Epidermal melanocyte (primary cell): ENCODE data around the genes SLC25A3, ARL1 and SPIC.

DNA sequence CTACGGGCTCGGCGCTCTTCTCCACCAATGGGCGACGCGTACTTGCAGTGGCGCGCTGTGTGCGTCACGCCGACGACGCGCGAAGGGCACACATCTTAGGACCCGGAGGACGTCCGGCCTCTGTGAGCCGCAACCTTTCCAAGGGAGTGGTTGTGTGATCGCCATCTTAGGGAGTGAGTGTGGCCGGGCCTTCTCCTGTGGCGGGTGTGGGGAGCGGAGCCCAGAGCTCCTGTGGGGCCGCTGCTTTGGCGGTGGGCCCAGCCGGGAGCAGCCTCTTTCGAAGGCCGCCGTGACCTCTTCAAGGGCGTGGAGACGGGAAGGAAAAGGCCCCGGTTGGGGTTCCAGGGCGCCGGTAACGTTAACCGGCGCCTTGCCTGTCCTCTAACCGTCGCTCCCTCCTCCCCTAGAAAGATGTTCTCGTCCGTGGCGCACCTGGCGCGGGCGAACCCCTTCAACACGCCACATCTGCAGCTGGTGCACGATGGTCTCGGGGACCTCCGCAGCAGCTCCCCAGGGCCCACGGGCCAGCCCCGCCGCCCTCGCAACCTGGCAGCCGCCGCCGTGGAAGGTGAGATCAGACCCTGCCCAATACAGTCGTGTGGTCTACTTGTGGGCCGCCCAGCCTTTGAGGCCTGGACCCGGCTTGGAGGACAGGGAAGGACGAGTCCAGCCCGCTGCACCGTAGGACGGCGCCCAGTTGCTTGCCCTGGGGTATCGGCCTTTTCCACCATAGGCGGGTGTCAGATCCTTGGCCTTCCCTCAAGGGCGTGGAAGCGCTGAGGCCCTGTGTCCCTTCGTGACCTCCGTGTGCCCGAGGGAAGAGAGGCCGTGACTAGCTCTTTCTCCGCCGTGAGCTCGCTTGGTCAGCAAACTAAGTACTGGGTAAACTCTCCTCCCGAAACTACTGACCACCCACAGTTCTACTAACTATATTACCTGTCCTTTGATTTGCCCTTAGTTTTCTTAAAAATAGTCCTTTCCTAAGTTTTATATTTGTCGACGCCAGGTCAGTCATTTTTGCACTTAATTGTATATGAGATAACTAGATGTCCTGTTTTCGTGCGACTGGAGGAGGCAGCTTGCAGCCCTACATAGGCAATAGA lies at the start of gene SLC25A3:
Gene SLC25A3 (plus strand): TSS at position 119 of the 1,103 bp plus-strand sequence.
- RRBS, result 2% methylated on average over 15 of the region's 80 CpGs

GRCh38 chr12:98643822-98644669 lies 542 bp downstream of the IKBIP start:
- RRBS, result 4% methylated on average over 10 of the region's 48 CpGs

- RRBS, result no CpG with 5 or more reads among the region's 7 CpGs
Measured at GRCh38 chr12:98645863-98646262, 773 bp downstream of the APAF1 start.

- RRBS, result no CpG with 5 or more reads among the region's 15 CpGs
Measured at GRCh38 chr12:99079798-99080215, 434.7 kb downstream of the APAF1 start.

- RRBS, result no CpG with 5 or more reads among the region's 10 CpGs
Measured at GRCh38 chr12:100167002-100167861, 24.6 kb upstream of the BLTP3B start.

GRCh38 chr12:100197753-100198207 lies 2.8 kb upstream of the ACTR6 start:
- RRBS, result no CpG with 5 or more reads among the region's 11 CpGs

GRCh38 chr12:100229171-100229719 lies 28.6 kb downstream of the ACTR6 start:
- RRBS, result no CpG with 5 or more reads among the region's 10 CpGs

DNA sequence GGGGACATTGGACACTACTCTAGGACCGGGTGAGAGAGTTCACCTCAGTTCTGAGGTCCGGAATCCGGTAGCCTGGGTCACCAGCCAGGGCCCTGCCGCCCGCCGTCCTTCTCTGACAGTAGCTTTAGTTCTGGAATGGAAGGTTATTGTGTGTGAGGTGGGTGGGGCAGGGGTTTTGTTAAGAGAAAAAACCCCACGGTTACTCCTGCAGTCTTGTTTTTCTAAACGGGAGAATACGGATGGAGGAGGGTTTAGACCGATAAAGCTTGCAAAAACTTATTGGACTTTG lies 731 bp downstream of the SCYL2 start:
- RRBS, result 14% methylated on average over 1 of the region's 10 CpGs

DNA sequence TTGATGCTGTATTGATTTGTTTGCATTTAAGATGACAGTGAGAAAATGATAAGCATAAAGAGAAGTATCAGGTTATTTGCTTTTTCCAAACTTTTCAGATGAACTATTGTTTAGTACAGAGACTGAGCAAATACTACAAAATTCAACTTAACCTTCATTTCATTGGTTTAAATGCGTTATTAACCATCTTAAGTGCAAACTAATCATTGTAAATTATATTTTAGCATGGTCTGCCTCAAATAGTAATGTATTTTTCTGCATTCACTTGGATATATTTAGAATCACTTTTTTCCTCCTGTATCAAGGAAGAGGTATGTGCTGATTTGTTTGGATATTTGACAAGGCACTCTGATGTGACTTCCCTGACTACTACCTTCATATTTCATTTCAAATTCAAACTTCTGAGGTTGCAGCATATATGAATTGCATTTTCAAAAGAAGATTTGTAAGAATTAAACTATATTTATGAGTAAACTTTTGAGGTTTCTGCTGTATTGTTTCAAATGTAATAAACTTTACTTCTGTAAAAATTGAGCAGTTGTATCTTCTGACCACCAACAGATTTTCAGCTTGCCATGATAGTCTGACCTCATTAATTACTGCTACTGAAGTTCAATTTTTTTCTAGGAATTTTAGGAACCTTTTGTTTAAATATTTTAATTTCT lies 17.1 kb upstream of the SLC17A8 start:
- RRBS, result no CpG with 5 or more reads among the region's 1 CpG

DNA sequence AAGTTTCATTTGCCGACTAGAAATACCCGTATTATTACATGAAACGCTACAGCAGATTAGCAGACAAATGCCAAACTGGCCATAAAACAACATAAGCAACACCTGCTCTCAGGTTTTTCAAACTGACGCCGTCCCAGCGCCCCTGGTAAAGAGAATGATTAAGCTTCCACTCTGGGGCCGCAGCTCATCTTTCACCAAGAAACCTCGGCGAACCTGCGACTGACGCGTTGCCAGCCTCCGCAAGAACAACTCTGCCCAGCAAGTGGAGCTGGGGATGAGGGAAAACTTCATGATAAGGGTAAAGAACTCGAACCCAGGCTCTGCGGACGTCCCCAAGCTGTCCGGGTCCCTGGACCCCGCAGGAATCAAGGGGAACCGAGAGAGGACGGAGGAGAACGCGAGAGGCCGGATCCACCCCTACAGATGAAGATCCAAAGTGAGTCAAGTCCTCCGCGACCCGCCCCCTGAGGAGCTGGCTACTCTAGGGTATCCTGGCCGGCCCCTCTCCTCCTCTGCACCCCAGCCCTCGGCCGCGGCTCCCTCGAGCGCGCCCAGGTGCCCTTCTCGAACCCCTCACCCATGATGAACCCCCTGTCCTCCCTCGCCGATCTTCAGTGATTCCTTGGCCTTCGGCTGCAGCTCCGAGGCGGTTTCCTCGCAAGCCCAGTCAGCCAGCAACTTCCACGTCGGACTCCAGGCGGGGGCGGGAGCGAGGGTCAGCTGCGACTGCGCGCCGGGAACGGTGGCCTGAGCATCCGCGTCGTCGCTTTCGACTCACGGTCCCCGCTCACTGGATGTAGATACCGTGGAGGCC lies at the start of gene ARL1:
Gene ARL1 (minus strand): TSS at position 708 of the 814 bp plus-strand sequence.
- RRBS, result 4% methylated on average over 5 of the region's 58 CpGs

- RRBS, result no CpG with 5 or more reads among the region's 6 CpGs
Measured at GRCh38 chr12:101474992-101475681, at the start of gene SPIC. Gene SPIC (plus strand): TSS chr12:101475336.

DNA sequence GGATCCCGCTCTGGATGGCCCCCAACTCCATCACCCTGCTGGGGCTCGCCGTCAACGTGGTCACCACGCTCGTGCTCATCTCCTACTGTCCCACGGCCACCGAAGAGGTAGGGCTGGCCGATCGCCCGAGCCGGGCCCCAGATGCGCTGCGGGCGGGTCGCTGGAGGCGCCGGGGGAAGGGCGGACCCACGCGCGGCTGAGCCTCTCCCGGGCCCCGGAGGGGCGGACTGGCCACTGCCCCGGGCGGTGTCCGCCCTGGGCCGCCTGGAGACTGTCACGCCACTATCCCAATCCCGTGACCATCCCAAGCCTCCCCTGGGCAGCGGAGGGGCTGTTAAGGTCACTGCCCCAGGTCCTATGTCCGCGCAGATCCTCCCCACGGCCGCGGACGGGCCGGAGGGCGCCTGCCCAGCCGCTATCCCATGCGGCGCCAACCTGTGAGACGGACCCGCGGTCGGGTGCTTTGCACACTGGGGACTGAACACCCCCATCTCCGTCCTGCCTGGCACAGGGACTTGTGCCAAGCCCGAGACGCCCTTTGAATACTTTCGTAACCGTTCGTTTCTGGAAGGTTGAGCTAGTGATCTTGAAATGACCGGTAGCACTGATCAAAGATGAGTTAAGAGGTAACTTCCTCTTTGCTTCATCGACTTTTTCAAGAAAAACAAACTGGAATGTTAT lies 728 bp downstream of the CHPT1 start:
- RRBS, result 4% methylated on average over 12 of the region's 55 CpGs

DNA sequence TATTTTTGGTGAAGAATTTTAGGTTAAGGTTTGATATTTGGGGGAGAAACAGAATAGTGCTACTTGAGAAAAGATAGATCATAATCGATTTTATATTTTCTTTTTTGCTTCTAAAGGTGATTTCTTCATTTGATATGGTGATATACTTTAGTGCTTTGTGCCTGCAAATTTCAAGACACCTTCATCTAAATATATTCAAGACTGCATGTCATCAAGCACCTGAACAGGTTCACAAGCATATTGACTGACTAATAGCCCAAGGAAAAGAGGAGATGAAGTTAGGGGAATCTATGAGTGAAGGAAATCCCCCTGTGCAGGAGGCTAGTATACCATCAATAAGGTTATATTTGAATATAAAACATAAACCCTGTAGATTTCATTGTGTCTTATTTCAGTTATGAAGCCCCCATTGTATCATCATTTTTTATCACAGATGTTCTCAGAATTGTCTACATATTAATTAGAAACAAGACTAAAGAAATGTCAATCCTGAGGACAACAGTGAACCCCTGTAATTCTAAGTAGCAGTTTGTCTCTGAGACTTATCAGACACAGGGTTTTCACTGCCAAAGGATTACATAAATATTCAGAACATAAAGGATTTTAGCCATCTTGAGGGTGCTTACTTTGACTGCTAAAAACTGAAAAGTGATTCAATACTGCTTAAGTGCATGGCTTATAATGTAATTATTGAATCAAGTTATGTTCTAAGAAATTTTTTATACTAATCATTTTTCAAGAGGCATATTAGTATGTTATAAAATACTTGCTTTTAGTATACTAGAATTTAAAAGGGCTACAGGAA lies 12.9 kb downstream of the SYCP3 start:
- RRBS, result no CpG with 5 or more reads among the region's 1 CpG

- RRBS, result no CpG with 5 or more reads among the region's 1 CpG
Measured at GRCh38 chr12:101729351-101730239, 9.7 kb downstream of the SYCP3 start.

- RRBS, result no CpG with 5 or more reads among the region's 11 CpGs
Measured at GRCh38 chr12:101761123-101761895, 22.0 kb upstream of the SYCP3 start.

DNA sequence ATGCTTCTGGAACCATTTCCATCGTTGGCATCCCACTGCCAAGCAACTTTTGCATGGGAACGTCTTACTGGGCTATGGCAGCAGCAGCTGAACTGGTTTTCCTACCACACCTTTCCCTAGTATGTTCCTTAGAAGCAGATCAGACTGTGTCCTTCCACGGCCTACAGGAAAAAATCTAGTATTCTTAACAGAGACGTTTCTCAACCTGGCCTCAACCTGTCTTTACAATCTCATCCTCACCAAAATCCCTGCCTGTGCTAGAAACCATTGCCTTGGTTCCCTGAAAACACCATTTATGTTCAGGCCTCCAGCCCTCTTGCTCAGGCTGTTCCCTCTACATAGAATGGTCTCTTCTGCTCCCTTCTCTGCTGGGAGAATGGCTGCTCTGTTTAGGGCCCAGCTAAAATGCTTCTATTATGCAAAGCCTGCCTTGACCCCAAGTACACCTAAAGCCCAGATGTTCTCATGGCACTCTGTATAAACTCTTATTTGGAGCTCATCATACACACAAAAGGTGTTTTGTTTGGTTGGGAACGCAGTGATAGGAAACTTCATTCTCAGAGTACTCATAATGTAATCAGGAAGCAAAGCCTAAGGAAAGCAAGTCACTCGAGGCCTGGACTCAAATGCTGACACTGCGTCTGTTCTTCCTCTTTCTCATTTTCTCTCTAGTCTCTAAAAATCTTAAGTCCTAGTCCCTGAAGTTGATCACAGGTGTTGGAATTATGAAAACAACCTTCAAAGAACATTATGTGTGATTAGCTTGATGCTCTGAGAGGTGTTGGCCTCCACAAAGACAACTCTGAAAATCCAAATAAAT lies 38.1 kb upstream of the SYCP3 start:
- RRBS, result no CpG with 5 or more reads among the region's 7 CpGs

DNA sequence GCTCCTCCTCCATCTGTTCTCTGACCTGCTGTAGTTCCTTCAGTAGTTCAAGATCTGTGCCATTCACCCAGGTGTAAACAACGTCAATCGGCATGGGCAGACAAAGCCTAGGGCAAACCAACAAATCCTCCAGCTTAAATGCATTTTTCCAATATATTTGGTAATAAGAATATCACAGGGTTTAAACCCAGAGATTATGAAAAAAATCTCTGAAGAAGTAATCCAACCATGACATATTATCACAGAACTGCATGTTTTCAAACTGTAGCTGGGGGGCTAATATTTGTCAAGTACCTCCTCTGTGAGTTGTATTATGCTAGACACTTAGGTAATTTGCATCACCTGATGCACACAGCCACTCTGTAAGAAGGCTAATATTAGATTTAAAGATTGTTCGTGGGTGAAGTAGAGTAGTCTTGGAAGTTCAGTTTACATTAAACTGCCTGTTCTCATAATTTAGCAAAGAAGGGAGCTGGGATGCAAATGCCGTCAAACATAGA lies 40.8 kb downstream of the GNPTAB start:
- RRBS, result no CpG with 5 or more reads among the region's 4 CpGs

GRCh38 chr12:101931337-101932330 lies 54.3 kb downstream of the DRAM1 start:
- RRBS, result no CpG with 5 or more reads among the region's 5 CpGs

GRCh38 chr12:101945535-101945940 lies 68.2 kb downstream of the DRAM1 start:
- RRBS, result no CpG with 5 or more reads among the region's 5 CpGs

DNA sequence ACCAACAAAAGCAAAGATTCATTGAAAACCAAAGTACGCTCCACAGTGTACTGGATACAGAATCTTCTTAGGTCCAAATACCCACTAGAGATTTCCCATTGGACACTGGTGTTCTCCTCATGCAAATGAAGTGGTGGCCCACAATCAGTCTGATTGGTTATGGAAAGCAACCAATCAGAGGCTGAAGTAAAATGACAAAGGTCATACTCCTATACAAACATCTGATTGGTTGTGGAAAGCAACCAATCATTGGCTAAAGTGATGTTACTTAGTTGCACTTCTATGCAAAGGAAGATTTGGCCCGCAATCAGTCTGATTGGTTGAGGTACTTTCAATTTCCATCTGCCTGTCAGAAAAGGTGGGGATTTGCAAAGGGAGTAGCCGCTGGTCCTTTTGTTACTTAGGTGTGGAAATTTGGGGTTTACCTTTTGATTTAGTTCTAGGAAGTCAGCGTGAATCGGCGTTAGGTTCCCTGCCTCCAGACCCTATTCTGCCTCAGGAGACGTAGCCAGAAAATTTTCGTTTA lies 1.3 kb upstream of the WASHC3 start:
- RRBS, result no CpG with 5 or more reads among the region's 8 CpGs